Camera-type eye (tissue), 1 donor: ENCODE measurements around the genes IGFLR1, U2AF1L4, LRFN3 and CLIP3.

DNA sequence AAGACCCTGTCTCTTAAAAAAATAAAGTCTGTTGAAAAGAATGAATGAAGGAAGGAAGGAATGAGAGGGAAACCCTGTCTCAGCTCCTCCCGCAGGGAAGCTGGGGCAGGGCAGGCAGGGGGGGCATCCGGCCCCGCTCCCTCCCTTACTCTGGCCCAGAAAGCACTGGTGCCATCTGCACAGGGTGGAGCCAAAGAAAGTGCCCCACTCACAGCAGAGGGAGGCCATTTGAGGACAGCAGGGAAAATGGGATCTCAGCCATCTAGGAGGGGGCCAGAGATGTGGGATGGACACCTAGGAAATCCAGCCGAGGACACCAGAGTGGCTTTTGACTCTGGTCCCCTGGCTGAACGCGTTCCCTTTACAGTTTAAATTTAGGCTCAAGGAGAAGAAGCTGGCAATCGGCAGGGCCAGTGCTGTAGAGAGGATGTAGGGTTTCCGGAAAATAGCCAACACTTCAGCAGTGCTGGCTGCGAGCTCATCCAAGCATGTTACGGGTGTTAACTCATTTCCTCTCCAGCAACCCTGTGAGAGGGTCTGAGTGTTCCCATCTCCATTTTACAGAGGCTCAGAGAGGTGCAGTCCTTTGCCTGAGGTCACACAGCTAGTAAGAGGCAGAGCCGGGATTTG, 3.5 kb upstream of the HPN start:
- RAMPAGE, long total RNA: no peak

DNA sequence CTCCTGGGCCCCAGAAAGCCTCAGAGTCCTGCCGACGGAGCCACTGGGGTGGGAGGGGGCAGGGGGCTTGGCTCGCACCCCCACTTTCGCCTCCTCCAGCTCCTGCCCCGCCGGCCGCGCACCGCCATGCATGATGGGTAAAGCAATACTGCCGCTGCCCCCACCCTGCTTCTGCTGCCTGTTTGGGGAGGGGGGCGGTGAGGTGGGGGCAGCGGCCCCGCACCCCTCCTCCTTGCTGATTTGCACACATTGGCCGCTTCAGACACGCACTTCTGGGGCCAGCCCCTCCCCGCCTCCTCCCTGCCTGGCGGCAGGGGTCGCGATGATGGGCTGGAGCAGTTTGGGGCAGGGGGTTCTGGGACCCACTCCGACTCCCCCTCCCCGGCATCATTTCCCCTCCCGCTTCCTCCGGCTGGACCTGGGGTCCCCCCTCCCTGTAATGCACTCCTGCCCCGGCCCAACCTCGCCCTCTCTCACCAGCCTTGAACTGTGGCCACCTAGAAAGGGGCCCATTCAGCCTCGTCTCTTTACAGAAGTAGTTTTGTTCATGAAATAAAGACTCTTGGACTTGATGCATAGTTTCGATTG, 1.5 kb upstream of the HPN start:
- RAMPAGE, long total RNA: no peak

DNA sequence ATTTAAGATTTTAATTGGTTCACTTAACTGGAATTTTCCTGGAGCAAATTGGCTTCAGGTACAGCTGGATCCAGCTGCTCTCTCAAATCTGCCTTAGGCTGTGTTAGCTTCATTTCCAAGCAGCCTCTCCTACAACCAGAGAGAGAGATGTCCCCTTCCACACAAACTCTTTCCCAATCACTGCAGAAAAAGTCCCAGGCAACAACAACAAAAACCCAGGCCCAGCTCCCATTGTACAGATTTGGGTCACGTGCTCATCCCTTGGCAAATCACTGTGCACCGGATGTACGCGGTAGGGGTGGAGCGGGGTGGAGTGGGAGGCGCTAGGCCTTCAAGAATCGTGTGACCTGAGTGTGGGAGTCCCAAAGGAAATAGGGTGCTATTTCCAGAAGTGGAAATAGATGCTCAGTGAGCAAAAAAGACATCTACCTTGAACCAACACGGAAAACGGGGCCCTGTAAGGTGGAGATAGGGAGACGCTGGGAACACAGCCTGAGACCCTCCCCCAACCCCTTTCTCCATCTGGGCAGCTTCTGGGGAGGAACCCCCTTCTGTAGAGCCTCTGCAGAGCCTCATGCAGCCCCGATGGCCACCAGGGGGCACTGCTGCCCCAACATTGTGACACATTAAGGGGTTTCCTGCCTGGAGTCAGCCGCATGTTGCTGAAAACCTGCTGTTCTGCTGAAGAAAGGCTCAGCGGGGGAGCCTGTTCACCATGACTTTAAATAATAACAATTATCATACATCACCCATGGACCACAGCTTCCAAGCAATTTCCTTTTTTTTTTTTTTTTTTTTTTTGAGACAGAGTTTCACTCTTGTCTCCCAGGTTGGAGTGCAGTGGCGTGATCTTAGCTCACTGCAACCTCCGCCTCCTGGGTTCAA, 25.4 kb downstream of the HPN start:
- RAMPAGE, long total RNA: no peak

DNA sequence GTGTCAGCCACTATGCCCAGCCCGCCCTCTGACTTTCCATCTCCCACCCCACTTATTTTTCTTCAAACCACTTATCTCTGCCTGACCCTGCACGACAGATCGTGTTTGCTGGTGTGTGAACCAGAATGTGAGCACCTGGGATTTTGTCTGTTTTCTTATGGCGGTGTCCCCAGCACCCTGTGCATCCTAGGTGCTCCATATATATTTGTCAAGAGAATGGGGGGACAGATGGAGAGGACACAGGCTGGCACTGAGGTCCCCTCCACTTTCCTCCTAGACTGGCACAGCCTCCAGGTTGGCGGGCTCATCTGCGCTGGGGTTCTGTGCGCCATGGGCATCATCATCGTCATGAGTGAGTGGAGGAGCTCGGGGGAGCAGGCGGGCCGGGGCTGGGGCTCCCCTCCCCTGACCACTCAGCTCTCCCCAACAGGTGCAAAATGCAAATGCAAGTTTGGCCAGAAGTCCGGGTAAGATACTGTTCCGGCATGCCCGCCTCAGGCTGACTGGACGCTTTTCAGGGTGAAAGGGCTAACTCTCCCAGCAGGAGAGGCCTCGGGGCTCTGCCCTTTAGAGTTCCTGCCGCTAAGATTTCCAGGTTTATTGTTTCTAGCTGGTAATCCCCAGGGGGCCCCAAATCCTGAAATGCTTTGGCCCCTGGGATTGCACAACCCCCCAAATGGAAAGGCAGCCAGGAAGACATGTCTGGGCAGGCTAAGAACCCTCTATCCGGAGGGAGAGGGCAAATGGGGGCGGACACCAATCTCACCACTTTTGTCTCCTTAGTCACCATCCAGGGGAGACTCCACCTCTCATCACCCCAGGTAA, 7.1 kb downstream of the FXYD3 start:
- RAMPAGE, long total RNA: no peak

DNA sequence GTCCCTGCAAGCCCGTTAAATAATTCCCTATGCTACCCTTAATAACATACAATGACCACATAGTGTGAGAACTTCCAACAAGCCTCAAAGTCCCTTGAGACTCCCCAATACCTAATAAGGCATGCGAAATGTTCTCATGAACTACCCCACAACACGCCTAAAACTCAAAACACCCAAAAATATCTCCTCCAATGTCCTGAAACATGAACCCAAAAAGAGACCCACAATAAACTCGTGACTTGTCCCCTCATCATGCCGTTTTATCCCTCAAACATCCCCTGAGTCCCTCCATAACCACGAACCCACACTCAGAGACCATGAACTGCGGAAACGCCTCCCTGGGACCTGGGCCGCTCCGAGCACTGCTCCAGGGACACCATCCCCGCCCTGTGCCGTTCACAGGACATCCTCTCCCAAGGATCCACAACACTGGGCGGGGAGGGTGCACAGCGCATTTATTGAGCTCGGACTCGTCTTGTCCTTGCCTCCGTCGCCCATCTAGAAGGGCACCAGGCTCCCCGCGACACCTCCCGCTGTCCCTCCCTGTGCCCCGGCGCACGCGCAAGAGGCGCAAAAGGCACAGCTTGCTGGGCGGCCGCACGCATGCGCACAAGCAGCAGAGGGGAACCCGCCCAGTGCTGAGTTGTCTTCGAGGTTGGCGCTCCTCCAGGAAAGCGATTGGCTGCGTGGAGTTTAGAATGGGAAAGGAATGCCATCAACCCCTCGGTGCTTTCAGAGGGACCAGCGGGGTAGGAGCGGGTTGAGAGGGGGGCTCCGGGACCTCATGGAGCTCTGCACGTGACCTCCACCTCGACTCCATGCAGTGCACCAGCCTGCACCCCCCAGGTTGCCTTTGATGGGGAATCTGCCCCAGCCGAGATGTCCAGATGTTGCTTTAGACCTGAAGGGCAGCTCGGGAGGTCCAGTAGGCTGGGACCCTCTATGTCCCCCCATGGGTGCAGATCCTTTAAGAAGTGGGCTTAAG, 8.7 kb downstream of the FXYD3 start:
- RAMPAGE, long total RNA: no peak

- RAMPAGE, long total RNA: no peak
These were observed 2.1 kb upstream of the FXYD7 start for GRCh38 chr19:35140682-35141683.

GRCh38 chr19:35159207-35160139, 4.9 kb downstream of the FXYD5 start:
- RAMPAGE, long total RNA: no peak

GRCh38 chr19:35240125-35240707, 8.6 kb upstream of the LSR start:
- RAMPAGE, long total RNA: no peak

GRCh38 chr19:35281018-35281218, 1.4 kb upstream of the HAMP start:
- RAMPAGE, long total RNA: no peak

- RAMPAGE, long total RNA: no peak
These were observed 15.0 kb upstream of the FFAR2 start for GRCh38 chr19:35432984-35433456.

GRCh38 chr19:35534087-35534480, 828 bp downstream of the GAPDHS start:
- RAMPAGE, long total RNA: no peak

- RAMPAGE, long total RNA: no peak
These were observed 5.9 kb downstream of the ATP4A start for GRCh38 chr19:35557239-35558318.

- RAMPAGE, long total RNA: no peak
These were observed 11.9 kb downstream of the IGFLR1 start for GRCh38 chr19:35729953-35731211.

- RAMPAGE, long total RNA: no peak
These were observed at the start of gene IGFLR1 for GRCh38 chr19:35741894-35742945. Gene IGFLR1 (minus strand): TSS chr19:35742452.

DNA sequence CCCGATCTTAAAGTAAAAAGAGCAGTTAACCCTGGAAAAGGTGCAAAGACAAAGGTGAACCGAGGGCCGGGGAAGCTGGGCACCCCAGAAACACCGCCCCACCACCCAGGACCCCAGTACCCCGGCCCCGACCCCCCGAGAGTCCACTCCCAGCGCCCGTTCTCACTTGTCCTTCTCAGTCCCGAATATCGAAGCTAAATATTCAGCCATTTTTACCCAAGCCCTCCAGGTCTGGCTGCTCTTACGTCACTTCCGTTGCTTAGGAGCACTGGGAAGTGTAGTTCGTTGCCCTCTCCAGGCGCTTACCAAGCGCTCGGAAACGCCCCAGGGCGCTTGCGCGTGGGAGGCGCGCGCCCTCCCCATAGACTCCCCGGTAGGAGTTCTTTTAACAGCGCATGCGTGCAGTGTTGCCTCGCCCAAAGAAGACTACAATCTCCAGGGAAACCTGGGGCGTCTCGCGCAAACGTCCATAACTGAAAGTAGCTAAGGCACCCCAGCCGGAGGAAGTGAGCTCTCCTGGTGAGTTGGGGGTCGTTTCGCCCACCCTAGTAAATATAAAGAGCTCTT, at the start of gene U2AF1L4:
Gene U2AF1L4 (minus strand): TSS at position 237 of the 567 bp plus-strand sequence.
- RAMPAGE, long total RNA: start-site peak on the minus strand centred at position 224 of the sequence, 12 bp wide, 28 reads

DNA sequence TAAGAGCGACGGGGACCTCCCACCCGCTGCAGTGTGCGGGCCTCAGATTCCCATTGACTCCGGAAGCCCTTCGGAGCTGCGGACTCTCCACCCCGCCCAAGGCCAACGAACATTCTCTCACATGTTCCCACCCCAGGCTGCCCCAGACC, 339 bp downstream of the HSPB6 start:
- RAMPAGE, long total RNA: no peak

DNA sequence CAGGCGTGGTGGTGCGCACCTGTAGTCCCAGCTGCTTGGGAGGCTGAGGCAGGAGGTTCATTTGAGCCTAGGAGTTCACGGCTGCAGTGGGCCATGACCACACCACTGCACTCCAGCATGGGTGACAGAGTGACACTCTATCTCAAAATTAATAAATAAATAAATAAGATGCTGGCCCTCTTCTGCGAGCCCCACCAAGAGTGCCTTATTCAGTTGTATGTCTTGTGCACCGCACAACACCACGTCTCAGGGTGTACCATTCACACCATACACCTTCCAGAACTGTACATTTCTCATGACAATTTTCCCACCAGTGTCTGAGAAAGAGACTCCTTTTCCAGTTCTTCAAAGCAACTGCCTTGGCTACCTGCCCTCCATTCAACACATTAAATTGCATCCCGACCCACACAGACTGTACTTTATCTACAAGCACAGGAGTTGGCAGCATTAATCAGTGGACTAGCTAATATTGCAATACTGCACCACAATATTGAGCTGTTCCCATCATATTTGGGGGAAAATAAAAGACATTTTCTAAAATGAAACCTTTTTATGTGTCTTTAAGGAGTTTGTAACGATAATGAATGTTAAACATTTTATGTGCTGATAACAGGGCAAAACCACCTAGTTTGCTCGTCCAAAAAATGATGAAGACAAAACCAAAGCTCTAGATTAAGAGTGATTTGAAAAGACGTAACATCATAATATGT, 11.5 kb upstream of the HCST start:
- RAMPAGE, long total RNA: no peak

DNA sequence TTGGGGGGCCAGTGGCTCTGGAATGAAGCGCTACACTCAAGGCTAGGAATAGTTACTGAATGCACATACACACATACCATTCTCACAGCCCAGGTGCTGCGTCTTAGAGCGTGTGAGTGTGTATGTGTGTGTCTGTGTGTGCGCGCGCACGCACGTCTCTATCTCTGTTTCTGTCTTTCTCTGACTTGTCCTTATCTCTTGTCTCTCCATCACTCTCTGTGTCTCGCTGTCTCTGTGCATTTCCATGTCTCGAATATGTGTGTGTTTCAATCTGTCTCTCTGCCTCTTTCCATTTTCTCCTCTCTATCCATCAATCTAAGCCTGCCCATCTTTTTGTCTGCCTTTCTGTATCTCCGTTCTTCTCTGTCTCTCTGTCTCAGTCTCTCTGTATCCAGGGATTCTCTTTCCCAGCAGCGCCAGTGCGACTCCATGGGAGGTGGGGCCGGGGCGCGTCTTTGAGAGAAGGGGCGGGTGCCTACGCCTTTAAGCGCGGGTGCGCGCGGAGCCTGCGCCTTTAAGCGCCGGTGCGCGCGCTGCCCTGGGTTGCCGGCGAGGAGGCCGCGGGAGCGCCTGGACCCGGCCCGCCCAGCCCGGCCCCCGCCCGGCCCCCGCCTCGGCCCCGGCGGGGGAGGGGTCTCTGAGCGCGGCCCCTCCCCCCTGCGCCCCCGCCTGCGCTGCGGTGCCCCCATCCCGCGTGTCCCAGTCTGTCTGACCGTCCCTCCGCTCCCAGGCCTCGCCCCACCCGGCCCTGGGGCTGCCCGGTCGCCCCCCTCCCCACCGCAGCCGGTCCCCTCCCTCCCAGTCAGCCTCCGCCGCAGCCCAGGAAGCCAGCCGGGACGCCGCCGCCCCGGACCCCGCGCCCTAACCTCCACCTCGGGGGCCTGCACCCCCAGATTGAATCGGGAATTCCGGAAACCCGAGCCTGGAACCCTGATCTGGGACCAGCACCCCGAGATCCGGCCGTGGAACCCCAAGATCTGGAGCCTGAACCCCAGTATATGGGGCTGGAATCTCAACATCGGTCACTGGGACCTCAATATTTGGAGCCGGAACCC, at the start of gene LRFN3:
Gene LRFN3 (plus strand): TSS at position 517 of the 1,055 bp plus-strand sequence.
- RAMPAGE, long total RNA: no peak

GRCh38 chr19:35986799-35987482, 8.0 kb upstream of the SDHAF1 start:
- RAMPAGE, long total RNA: no peak

DNA sequence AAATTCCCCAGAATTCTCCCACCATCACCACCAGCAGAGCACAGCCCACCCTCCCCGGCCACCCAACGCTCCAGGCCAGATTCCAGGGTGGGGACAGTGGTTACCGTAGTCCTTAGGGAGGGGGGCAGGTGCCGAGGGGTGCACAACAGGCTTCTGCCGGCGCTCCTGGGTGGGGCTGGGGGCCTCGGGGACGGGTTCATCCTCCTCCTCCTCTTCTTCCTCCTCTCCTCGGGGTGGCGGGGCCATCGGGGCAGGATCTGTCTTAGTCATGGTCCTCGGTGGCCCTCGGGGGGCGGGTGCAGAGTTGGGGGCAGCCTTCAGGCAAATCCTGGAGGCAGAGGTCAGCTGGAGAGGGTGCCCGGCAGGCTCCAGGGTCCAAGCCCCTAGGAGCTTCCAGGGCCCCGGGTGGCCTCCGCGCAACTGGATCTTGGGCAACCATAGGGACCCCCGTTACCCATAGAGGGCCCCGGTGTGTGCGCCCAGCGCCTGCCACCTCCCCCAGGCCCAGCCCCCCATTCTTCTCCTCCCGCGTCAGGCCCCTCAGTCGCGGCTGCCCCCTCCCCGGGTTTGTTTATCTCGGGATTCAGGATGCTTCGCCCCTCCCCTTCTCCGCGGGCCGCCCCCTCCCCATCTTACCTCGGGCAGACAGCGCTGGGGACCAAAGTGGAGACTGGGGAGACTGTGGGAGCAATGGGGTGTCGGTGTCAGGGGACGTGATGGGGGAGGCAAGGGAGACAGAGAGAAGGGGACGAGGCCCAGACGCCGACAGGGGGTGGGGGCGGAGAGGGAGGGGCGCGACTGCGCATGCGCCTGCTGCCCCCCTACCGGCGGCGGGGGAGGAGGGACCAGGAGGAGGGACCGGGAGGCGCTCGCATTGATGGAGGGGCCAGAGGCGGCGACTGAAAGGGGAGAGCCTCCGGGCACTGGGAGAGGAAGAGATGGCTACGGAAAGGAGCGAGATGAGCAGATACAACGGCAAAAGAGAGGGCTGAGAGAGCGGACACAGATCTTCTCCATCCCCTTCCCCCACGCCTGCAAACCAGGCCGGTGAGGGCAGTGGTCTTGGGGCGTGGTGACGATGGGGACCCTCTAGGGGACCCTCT, at the start of gene CLIP3:
Gene CLIP3 (minus strand): TSS at position 786 of the 1,103 bp plus-strand sequence.
- RAMPAGE, long total RNA: start-site peak on the minus strand centred at position 517 of the sequence, 119 bp wide, 13 reads; start-site peak on the minus strand centred at position 736 of the sequence, 29 bp wide, 31 reads